Parietal lobe (tissue), 2 donors: ENCODE measurements around a stretch of chr6.

- RAMPAGE, long total RNA = no peak
Measured at GRCh38 chr6:166862743-166863211, 93.6 kb downstream of the RNASET2 start.

DNA sequence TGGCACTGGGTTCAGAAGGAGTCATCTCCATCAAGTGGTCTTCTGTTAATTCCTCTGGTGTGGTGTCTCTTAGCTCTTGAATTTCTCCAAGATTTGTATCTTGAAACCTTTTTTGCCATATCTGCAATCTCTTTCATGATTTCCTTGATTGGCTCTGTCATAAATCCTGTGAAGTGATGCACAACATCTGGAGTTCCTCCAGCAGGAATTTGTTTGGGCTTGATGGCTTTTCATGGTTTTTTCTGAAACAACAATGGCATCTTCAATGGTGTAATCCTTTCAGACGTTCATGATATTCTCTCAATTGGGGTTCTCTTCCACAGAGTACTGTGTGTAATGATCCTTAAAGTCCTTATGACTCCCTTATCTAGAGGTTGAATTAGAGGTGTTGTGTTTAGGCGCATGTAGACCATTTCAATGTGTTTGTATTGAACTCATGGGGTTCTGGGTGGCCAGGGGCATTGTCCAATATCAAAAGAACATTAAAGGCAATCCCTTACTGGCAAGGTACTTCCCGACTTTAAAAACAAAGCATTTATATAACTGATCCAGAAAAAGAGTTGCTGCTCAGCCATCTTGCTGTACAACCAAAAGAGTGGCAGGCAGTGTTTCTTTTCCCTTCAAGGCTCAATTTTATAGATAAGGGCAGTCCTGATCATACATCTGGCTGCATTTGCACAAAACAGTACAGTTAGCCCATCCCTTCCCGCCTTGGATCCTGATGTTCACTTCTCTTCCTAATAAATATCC, 4.1 kb upstream of the CEP43 start:
- RAMPAGE, long total RNA = no peak

DNA sequence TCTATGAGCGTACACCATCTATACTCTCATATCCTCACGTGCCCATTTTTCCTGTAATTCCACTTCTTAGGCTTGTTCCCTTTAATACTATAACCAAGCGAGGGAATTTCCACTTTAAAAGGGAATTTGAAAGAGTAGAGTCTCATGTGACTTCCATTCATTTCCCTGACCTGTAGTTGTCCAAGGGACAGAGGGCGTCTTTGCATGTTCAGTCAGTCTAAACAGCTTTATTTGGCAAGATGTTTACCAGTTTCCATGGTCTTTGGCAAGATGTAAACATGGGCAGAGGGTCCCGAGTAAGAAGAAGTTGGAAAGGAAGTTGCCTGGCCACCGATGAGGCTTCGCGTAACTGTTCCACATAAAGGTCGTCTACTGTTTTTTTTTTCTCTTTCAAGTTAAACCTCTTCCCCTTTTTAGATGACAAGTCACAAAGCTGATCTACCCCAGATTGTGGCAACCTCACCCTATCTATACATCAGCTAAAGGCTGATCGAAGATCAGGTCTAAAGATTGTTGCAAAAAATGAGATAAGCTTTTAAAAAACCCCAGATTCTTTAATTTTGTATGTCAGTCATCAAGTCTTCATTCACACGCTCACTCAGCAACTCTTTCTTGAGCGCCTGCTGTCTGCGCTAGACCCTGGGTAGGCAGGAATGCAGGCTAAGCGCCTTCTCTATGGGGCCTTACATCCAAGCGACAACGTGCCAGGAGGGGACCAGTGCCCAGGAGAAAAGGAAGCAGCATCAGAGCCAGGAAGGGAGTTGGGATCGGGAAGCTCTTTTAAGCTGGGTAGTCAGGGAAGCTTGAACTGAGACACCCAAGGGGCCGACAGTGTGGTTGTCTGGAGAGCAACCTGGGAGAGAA, 31.7 kb upstream of the CCR6 start:
- RAMPAGE, long total RNA = no peak

DNA sequence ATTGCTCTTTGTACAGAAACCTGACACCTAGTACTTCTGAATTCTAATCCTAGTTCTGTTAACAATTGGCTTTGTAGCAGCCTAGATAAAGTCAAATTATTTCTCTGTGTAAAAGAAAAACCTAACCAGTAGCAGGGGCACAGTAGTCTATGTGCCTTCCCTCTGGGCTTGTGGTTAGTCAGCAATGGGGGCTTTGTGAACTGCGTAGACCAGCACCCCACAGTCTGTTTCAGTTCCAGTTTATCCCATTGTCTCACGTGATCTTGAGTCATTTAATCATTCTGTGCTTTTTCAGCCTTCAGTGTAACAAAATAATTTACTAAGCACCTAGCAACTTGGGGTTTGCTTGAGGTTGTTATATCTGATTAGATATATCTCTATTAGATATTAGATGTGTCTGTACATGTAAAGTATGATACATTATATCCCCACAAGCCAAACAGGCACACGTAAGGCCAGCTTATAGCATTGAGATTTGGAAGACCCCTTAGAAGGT, 28.0 kb upstream of the CCR6 start:
- RAMPAGE, long total RNA = no peak

- RAMPAGE, long total RNA = no peak
Measured at GRCh38 chr6:167103059-167103712, 19.7 kb upstream of the CCR6 start.

- RAMPAGE, long total RNA = no peak
Measured at GRCh38 chr6:167121829-167122846, 758 bp upstream of the CCR6 start.

DNA sequence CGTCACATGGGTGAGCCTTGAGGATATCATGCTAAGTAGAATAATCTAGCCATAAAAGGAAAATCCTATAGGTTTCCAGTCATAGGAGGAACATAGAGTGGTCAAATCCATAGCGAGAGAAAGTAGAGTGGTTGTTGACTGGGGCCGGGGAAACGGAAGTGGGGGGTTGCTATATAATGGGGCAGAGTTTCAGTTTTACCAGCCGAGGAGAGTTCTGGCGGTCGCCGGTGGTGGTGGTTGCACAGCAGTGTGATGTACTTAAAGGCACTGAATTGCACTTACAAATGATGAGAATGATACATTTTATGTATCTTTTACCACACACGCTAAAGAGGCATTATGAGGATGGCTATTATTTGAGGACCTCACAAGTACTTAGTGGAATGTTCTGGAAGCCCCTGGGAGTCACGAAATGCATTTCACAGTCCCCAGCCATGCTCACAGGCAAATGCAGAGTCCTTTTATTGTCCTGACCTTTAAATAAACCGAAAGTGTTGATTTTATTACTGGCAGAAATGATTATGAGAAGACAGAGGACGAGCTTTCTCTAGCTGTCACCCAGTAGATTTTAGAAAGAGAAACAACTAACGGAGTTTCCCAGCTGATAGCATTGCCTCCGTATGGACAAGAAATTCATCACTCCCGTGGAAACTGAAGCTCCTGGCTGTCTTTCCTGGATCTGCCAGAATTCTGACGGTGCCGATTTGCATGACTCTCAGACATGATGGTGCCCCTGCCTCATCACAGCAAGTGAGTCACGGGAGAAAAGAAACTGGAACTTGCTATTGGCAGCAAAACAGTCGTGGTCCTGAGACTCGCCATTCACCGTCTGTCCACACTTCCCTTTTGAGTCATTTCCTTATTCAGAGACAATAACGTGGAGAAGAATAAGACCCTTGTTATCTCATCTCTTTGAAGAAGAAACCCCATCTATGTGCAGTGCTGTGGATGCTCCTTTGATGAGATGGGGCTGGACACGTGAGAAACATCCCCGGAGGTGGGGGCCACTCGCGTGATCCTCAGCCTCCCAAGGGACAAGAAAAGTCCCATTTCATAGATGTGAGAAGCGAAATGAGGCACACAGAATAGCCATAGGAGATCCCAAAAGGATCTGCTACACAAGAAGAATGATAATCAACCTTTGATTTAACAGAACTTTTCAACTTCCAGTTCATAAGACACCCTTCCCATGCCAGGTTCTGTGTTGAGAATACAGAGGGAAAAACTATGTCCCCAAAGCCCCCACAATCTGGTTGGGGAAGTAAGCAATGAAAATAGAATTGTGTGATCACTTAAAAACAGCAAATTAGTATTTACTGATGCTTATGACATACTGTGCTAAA, 4.4 kb downstream of the GPR31 start:
- RAMPAGE, long total RNA = no peak

DNA sequence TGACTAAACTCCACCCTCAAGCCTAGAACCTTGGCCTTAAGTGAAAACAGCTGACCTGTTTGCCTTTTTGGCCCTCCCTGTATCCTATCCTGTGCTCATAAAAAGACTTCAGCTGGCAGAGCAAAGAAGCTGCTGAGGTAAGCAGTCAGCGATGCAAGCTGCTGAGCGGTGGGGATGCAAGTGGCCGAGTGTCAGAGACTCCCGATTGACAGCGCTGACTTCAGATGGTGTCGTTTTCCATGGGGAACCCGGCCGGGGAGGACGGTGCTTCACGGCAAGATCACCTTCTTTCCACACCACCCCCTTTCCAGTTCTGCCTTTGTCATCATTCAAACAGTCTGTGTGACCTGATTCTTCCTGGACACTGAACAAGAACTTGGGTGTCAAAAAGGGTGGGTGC, 53.0 kb upstream of the UNC93A start:
- RAMPAGE, long total RNA = no peak

GRCh38 chr6:167492524-167492856, 167.6 kb downstream of the TTLL2 start:
- RAMPAGE, long total RNA = no peak

DNA sequence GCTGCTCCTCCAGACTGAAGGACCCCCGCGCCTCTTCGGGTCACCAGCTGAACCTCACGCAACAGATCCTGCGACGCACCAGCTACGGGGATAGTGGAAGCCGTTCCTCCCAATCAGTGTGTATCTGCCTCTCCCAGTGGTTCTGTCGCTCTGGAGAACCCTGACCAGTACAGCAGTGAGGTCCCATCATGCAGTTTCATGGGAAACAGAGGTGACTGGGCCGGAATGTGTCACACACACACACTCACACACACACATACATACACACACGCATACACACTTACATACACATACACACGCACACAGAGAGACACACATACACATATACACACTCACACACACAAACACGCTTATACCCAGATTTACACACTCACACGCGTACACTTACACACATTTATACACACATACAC, 169.9 kb downstream of the TTLL2 start:
- RAMPAGE, long total RNA = no peak

DNA sequence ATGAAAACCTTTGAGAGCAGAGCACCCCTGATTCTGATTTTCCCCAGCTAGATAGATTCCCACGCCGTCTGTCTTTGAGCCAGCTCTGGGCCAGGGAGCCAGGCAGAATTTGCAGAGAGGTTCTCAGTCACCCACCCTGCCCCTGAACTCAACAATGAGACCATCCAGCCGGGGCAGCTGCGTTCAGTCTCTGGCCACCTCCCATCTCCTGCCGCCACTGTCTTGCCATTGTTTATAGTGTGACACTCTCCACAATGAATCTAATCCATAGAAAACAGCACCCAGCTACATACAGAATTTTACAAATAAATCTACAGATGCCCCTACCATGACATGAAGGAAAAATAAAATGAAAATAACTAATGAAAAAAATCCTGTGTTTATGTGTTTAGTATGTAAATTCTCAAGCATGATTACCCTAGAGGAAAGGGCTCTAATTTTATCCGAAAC, 171.3 kb downstream of the TTLL2 start:
- RAMPAGE, long total RNA = no peak

- RAMPAGE, long total RNA = no peak
Measured at GRCh38 chr6:167497433-167497752, 172.5 kb downstream of the TTLL2 start.

DNA sequence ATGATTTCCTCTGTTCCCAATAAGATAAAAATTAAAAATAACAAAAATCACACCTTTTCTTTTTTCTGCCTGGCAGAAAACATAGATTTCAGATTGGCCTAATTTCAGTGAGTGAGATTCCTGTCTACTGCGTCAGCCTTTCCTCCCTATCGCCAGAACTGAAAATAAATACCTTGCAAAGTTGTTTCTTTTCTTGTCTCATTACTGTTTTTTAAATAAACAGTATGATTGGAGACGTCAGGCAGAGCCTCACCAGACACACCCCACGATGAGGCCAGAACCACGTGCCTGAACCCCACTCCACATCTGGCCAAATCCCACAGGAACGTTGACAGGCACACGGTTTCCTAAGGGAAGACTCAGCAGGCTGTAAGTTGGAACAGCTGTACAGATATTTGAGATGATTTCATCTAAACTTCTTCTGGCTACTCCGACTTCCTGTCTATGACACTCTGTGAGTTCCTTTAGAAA, 219.2 kb downstream of the TTLL2 start:
- RAMPAGE, long total RNA = no peak

- RAMPAGE, long total RNA = no peak
Measured at GRCh38 chr6:167565754-167566450, 241.0 kb downstream of the TTLL2 start.

DNA sequence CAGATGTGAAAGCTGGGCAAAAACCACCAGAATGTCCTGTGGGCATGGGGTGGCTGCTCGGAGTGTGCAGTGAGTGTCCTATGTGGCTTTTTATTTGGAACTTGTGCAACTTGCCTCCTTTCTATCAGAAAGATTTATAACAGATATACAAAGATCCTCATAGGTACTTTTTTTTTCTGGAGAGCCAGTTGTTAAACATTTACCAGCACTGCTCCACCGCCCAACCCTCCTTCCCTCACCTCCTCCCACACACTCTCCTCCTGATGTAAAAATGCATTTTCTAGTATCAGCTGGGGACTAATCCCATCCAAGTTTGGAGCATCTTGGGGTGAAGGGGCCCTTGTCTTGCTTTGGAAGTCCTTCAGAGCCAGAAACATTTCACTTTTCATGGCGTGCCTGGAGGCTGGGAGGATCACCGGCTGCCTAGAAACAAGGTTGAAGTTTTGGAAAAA, 165.3 kb upstream of the AFDN start:
- RAMPAGE, long total RNA = no peak

DNA sequence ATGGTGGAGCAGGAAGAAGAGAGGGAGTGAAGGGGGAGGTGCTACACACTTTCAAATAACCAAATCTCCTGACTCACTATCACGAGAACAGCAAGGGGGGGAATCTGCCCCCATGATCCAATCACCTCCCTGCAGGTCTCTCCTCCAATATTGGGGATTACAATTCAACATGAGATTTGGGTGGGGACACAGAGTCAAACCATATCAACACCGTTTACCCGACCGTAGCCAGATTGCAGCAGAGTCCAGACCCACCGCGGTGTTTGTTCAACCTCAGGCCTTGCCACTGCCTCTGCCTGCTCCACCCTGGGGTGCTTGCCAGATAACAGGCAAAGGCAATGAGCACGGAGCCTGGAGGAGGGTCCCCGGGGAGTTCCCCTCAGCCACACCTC, 142.2 kb upstream of the AFDN start:
- RAMPAGE, long total RNA = no peak

GRCh38 chr6:167828288-167828770, 1.6 kb downstream of the AFDN start:
- RAMPAGE, long total RNA = no peak

DNA sequence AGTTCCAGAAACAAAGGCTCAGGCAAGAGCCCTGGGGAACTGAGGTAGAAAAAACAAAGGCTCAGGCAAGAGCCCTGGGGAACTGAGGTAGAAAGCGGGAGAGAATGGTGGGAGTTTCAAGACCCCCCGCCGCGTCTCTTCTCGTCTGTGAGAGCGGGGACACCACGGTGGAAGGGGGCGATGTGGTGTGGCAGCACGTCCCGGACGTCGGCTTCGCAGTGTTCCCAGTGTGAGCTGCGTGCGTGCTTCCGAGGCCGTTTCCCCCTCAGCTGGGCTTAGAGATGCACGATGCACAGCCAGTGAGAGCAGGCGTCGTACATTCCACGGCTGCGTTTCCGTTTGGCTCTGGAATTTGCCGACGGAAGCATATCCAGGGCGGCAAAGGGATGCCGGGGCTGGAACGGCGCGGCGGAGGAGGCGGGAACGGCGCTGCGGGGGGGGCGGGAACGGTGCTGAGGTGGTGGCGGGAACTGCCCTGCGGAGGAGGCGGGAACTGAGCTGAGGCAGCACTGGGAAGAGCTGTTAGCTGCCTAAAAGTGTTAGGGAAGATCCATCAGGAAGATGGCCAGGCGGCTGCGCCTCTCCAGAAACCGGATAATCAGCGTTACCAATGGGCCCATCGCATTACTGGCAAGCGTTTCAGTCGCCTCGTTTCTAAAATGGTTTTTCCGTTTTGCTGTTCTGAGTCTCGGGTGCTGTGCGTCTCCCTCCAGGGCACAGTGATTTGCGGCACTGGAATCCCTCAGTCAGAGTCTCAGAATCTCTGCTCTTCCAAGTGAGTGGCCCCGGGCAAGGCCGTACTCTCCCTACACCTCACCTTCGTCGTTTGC, 37.8 kb downstream of the KIF25 start:
- RAMPAGE, long total RNA = no peak

GRCh38 chr6:168037089-168037808, 39.8 kb downstream of the KIF25 start:
- RAMPAGE, long total RNA = no peak

DNA sequence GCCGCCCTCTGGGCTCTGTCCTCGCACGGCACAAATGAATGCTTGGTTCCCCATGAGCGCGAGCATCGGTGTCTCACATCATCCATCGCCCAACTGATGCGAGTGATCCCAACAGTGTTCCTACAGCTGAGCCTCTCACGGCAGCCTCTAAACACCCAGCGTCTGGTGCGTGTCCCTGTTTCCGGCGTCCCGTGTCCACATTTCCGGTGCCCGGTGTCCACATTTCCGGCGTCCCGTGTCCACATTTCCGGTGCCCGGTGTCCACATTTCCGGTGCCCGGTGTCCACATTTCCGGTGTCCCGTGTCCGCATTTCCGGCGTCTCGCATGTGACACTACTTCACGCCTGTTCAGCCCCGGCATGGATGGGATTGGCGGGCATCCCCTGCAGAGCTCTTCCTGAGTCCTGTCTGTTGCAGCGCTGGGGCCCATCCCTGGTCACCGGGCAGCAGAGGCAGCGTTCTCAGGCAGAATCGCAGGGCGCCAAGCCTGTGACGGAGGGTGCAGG, 3.3 kb downstream of the FRMD1 start:
- RAMPAGE, long total RNA = no peak